Breast (tissue), 4 donors: ENCODE measurements around a stretch of chr15.

- PRO-cap, 3 experiments = peak in 3 of 3 experiments; most common plus-strand start chr15:98647539 (in 3); most common minus-strand start chr15:98647413 (in 1)
- RRBS = 1% methylated on average over 49 of the region's 85 CpGs
Measured at GRCh38 chr15:98646931-98647841, 1.2 kb upstream of the IGF1R start.

- PRO-cap, 3 experiments = no peak in any of the 3 experiments
- RRBS = no CpG with 5 or more reads among the region's 16 CpGs
Measured at GRCh38 chr15:98662298-98663434, 14.3 kb downstream of the IGF1R start.

DNA sequence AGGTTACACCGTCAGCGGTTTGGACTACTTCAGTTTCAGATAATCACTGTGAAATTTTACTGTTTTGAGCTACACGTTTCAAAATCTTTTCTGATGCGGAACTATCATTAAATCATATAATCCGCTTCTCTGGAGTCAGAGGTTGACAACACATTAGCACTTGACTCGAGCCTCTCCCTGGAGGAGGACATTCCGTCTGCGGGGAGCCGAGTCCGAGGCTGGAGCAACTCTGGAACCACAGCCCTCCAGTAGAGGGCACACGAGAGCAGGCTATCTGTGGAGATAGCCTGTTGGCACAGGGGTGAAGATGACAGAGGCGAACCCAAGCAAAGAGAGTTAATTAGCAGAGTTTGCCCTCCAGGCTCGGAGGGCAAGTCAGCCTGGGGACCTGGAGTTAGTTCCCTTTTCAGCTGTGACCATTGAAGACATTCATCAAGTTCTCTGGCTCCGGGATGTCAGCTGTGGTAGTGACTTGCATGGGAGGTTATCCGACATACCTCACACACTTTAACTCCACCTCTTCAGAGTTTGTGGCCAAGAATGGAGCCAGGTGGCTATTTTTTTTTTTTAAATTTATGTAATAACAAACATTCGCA is 131.3 kb downstream of the IGF1R start:
- PRO-cap, 3 experiments = no peak in any of the 3 experiments
- RRBS = no CpG with 5 or more reads among the region's 16 CpGs

- PRO-cap, 3 experiments = no peak in any of the 3 experiments
- RRBS = no CpG with 5 or more reads among the region's 11 CpGs
Measured at GRCh38 chr15:98858327-98859094, 149.1 kb downstream of the PGPEP1L start.

DNA sequence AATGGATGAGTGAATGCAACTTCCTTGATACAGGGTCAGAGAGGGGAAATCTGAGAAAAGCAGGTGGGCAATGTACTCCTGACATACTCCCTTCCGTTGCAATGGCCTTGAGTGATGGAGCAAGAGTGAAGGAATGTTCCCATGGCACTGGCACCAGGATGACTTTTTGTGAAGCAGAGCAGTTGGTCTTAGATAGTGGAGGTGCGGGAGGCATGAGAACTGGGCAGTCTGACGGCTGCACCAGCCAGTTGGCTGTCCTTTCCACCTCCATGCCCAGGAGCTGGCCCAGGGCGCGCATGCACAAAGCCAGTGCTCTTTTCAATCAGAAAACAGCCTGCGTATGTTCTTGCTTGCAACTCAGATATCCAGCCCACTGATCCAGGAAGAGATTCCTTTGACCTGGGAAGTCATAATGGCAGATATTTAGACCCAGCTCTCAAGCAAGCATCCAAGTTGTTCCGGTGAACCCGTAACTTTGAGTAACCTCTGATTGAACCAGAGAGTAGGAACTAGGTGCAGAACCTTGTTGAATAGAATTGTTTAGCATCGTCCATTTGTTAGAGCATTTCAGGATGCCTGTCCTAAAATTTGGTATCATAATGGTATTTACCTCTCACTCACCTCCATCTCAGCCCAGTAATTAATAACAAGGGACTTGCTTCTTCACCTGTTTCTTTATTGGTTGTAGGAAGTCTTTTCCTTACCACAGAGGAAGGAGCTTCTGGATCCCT is 136.7 kb downstream of the PGPEP1L start:
- PRO-cap, 3 experiments = no peak in any of the 3 experiments
- RRBS = no CpG with 5 or more reads among the region's 9 CpGs

- PRO-cap, 3 experiments = no peak in any of the 3 experiments
- RRBS = no CpG with 5 or more reads among the region's 4 CpGs
Measured at GRCh38 chr15:98888733-98889201, 118.8 kb downstream of the PGPEP1L start.

GRCh38 chr15:98923104-98923778 is 84.4 kb downstream of the PGPEP1L start:
- PRO-cap, 3 experiments = no peak in any of the 3 experiments
- RRBS = 8% methylated on average over 9 of the region's 21 CpGs

DNA sequence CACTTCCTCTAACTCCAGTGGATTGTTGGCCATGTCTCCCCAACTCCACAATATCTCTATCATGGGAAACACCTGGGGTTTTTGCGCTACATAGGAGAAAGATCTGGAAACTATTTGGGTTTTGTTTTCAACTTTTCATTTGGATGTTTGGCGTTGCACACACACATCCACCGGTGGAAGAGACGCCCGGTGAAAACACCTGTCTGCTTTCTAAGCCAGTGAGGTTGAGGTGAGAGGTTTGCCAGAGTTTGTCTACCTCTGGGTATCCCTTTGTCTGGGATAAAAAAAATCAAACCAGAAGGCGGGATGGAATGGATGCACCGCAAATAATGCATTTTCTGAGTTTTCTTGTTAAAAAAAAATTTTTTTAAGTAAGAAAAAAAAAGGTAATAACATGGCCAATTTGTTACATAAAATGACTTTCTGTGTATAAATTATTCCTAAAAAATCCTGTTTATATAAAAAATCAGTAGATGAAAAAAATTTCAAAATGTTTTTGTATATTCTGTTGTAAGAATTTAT is 43.7 kb downstream of the PGPEP1L start:
- PRO-cap, 3 experiments = no peak in any of the 3 experiments
- RRBS = no CpG with 5 or more reads among the region's 7 CpGs

DNA sequence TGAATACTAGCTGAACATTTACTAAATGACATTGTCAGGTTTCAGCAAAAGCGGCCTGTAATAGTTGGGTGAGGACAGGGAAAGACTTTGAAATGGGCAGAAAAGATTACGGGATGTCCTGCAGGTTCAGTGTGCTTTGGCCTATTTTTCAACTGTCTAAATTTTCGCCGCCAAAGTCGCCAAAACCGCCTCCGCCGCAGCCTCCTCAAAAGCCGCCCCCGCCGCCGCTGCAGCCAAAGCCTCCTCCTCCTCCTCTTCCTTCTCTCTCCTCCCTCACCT is 6.4 kb upstream of the PGPEP1L start:
- PRO-cap, 3 experiments = no peak in any of the 3 experiments
- RRBS = no CpG with 5 or more reads among the region's 12 CpGs

DNA sequence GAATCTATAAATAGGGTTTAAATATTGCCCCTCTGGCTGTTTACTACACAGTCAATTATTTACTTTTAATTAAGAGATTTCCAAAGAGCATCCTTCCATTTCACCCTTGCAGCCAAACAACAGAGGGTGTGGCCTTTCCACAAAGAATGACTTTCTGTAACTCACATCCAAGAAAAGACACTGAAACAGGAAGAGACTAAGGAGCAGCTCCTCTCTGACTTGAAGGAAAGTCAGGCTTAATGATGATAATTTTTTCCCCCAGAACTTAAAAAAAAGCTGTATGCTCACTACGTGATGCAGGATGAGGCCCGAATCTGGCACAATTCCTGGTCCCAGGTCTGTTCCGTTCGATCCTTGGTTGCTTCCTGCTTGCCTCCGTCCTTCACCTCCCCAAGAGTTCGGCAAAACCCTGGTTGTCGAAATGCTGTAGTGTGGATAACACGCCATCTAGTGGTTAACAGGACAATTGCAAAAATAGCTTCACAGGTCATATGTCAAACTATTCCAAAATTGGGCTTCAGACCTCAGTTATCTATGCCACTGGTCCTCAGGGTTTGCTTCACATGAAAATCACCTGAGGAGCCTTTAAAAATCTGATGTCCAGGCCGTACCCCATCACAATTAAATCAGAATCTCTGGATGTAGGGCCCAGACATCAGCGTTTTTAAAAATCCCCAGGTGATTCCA is 28.3 kb upstream of the SYNM start:
- PRO-cap, 3 experiments = no peak in any of the 3 experiments
- RRBS = no CpG with 5 or more reads among the region's 10 CpGs

GRCh38 chr15:99090254-99090832 is 14.5 kb upstream of the SYNM start:
- PRO-cap, 3 experiments = no peak in any of the 3 experiments
- RRBS = no CpG with 5 or more reads among the region's 3 CpGs

- PRO-cap, 3 experiments = peak in 1 of 3 experiments; most common minus-strand start chr15:99110897 (in 1)
- RRBS = no CpG with 5 or more reads among the region's 9 CpGs
Measured at GRCh38 chr15:99110510-99111388, 5.9 kb downstream of the SYNM start.

DNA sequence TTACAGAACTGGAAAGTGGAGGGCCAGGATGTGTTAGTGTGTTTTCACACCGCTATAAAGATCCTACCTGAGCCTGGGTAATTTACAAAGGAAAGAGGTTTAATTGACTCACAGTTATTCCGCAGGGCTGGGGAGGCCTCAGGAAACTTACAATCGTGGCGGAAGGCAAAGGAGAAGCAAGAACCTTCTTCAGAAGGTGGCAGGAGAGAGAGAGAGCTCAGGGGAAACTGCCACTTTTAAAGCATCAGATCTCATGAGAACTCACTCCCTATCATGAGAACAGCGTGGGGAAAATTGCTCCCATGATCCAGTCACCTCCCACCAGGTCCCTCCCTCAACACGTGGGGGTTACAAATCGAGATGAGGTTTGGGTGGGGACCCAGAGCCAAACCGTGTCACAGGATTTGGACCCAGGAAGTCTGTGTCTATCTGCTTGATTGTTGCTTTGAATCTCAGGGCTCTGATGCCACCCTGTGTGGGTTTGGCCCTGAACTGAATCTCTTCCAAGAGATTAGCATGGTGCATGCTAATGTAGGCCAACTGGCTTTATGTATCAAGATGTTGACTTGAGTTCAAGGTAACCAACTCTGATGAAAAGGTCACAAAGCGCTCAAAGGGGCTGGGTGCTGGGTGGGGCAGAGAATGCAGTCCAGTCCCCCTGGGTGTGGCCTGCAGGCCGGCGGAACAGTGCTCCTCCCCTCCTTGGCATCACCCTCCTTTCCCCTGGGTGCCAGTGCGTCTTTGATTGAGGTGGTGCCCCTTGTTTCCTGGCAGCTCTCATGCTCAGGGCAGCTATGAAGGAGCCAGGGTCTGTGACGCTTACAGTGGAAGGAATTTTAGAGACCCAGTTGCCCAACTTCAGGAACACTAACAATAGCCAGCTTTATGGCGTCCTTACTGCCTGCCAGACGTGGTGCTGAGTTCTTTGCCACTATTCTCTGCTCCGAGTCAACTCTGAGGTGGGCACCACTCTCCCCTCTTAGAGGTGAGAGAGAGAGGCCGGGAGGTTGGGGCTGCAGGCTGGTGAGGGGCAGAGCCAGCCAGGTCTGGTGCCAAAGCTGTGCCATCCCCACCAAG is 9.5 kb downstream of the SYNM start:
- PRO-cap, 3 experiments = no peak in any of the 3 experiments
- RRBS = no CpG with 5 or more reads among the region's 17 CpGs

DNA sequence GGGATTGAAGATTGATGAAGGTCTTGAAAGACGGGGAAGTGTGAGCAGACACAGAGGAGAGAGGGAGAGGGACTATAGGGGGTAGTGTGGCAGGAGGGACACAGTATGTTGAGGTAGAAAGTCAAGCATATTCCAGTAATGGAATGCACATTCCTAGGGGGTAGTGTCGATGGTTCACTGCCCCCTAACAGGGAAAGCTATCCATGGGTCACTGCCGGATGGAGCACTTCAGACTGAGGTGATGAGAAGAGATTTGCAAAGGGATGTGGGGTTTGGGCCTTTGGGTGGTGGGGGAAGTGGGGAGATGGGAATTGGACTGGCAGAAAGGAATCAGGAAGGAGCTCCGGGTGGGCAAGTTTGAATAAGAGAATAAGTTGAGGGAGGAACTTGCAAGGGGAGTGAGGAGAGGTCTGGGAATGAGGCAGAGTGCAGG is 15.9 kb downstream of the SYNM start:
- PRO-cap, 3 experiments = no peak in any of the 3 experiments
- RRBS = no CpG with 5 or more reads among the region's 4 CpGs

GRCh38 chr15:99135093-99135411 is 30.2 kb downstream of the SYNM start:
- PRO-cap, 3 experiments = no peak in any of the 3 experiments
- RRBS = no CpG with 5 or more reads among the region's 4 CpGs

- PRO-cap, 3 experiments = no peak in any of the 3 experiments
- RRBS = no CpG with 5 or more reads among the region's 3 CpGs
Measured at GRCh38 chr15:99154118-99154660, 49.3 kb downstream of the SYNM start.

DNA sequence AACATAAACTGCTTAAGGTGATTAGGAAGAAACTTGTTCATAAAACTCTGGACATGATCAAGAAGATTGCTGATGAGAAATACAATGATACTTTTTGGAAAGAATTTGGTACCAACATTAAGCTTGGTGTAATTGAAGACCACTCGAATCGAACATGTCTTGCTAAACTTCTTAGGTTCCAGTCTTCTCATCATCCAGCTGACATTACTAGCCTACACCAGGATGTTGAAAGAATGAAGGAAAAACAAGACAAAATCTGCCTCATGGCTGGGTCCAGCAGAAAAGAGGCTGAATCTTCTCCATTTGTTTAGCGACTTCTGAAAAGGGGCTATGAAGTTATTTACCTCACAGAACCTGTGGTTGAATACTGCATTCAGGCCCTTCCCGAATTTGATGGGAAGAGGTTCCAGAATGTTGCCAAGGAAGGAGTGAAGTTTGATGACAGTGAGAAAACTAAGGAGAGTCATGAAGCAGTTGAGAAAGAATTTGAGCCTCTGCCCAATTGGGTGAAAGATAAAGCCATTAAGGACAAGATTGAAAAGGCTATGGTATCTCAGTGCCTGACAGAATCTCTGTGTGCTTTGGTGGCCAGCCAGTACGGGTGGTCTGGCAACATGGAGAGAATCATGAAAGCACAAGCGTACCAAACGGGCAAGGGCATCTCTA is 7.8 kb downstream of the LRRC28 start:
- PRO-cap, 3 experiments = no peak in any of the 3 experiments
- RRBS = no CpG with 5 or more reads among the region's 7 CpGs

- PRO-cap, 3 experiments = no peak in any of the 3 experiments
- RRBS = no CpG with 5 or more reads among the region's 5 CpGs
Measured at GRCh38 chr15:99324280-99324803, 73.1 kb downstream of the LRRC28 start.

- PRO-cap, 3 experiments = no peak in any of the 3 experiments
- RRBS = no CpG with 5 or more reads among the region's 11 CpGs
Measured at GRCh38 chr15:99433336-99433800, 132.4 kb upstream of the MEF2A start.

DNA sequence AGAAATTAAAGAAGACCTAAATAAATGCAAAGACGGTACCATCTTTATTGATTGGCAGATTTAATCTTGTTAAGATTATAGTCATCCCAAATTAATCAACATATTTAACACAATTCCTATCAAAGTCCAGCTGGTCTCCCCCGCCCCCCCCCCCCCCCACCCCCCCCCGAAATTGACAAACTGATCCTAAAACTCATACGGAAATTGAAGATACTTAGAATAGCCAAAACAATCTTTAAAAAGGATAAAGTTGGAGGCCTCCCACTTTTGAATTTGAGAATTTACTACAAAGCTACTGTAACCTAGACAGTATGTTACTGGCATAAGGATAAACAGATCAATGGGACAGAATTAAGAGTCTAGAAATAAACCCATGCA is 44.5 kb downstream of the MEF2A start:
- PRO-cap, 3 experiments = no peak in any of the 3 experiments
- RRBS = no CpG with 5 or more reads among the region's 4 CpGs